Urinary bladder (tissue), 3 donors: ENCODE measurements around a stretch of chr11.

DNA sequence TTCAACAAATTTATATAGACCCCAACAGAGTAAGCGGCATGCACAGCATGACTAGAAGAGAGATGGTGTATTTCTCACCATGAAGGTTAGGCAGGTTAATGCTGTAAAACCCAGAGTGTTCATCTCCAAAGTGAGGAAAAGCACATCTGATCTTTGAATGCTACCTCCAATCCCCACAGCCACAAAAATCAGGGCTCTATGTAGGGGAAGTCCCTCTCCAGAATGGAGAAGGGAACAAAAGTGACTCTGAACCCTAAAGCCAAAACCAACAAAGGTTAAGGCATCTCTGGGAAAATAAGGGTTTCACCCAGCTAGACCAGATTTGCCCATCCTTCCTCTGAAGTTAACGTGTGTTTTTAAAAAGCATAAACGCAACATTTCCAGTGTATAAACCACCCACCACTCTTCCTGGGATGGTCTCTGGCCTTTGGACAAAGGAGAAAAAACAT is 128.1 kb downstream of the ETS1 start:
- PRO-cap = no peak
- RAMPAGE, long total RNA = no peak

DNA sequence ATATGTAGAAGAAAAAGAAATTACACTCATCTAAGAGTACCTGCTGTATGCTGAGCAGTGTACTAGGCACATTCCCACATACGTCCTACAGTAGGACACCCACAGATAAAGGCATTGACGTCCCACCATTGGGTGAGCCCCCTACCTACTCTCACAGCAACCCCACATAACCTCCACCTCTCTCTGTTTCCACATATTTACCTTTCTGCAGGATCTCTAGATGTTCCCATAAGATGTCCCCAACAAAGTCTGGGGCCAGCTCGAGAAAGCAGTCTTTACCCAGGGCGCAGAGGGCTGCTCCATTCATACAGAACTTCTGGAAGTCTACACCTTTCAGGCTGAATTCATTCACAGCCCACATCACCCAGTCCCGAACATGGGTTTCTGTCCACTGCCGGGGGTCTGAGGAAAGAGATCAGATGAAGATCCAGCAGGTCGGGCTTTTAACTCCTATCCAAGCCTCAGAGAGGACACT is 98.2 kb downstream of the ETS1 start:
- PRO-cap = no peak
- RAMPAGE, long total RNA = no peak

DNA sequence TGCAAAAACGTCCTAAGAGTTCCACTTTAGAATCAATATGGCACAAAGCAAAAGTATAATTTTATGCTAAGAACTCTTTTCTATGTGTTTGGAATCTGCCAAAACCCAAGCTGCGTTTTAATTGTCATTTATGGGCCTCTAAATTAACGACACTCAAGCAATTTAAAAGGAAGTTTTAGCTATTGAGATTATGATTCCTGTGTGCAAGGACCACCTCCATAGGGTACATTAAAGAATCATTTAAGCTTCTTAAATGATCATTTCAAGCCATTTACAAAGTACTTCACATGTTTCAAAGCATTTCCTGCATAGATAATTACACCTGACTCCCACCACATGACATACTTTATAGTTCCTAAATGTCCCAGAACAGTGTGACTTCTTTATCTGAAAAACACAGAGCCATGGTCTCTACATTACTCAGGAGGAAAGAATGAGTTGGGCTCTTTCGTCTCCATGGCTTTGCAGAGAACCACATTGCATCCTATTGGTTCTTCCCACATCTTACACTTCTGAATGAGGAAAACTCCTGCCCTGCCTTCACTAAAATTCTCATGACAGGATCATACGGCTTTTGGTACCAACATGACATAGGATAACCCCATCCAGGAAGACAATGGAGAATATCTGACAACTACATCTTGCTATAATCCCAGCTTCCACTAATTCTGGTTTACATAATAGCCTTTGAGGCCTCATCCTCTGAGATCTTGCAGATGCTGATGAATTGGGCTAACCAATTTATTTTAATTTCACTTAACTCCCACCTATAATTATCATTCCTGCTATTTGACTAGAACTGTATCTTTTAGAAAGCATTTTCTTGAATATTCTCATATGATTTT is 88.6 kb downstream of the ETS1 start:
- PRO-cap = no peak
- RAMPAGE, long total RNA = no peak

GRCh38 chr11:128505316-128506174 is 81.8 kb downstream of the ETS1 start:
- PRO-cap = no peak
- RAMPAGE, long total RNA = no peak

GRCh38 chr11:128677905-128678485 is 15.9 kb upstream of the FLI1 start:
- PRO-cap = no peak
- RAMPAGE, long total RNA = no peak

DNA sequence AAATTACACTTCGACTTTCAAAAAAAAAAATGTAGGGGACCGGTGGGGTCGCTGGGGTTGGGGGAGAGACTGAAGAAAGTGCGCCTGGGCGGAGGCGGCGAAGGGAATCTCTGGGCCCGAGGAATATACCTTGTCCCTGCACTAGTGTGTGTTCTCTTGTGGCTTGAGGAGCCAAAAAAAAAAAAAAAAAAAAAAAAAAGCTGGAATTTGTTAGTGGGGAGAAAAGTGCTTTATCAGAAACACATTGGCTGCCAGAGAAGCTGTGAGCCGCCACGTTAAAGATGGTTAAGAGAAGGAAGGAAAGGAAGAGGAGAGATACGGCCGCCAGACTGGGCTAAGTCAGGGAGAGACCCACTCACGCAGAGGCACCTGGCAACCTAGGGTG is 8.3 kb upstream of the FLI1 start:
- PRO-cap = no peak
- RAMPAGE, long total RNA = no peak

- PRO-cap = no peak
- RAMPAGE, long total RNA = no peak
Observed at GRCh38 chr11:128686695-128687207, 7.1 kb upstream of the FLI1 start.

GRCh38 chr11:128730706-128731473 is 37.0 kb downstream of the FLI1 start:
- PRO-cap = no peak
- RAMPAGE, long total RNA = no peak

DNA sequence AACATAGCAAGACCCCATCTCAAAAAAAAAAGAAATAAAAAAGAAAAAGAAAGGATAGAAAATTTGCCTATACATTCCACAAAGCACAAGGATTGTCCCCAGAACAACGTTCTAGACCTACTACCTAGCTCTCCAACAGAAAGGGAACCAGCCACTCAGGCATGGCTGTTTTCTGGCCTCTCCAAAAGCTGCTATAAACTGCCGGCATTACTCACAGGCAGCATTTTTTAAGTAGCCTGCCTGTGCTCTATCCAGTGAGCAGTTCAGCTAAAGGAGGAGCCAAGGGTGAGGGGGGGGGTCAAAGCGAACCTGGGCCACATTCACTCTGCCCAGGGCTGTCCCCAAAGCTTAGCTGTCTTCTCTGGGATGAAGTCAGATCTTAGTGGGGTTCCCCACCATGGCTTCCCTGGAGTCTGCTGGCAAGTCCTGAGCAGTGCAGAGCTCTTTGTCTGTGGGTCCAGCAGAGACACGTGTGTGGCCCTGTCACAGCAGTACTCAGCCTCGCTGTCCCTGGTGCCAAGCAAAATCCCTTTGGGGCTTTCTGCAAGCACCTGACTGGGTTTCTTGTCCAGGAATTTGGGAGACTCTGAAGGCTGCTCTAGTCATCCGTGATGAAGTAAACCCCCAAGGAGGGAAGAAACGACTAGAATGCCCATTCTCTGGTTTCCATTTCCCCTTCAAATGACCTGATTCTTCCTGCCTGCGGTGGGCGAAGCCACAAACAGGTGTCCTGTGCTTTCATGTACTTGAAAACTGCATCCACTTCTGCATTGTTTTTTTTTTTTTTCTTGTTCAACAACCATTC is 2.5 kb downstream of the KCNJ5 start:
- PRO-cap = no peak
- RAMPAGE, long total RNA = no peak

DNA sequence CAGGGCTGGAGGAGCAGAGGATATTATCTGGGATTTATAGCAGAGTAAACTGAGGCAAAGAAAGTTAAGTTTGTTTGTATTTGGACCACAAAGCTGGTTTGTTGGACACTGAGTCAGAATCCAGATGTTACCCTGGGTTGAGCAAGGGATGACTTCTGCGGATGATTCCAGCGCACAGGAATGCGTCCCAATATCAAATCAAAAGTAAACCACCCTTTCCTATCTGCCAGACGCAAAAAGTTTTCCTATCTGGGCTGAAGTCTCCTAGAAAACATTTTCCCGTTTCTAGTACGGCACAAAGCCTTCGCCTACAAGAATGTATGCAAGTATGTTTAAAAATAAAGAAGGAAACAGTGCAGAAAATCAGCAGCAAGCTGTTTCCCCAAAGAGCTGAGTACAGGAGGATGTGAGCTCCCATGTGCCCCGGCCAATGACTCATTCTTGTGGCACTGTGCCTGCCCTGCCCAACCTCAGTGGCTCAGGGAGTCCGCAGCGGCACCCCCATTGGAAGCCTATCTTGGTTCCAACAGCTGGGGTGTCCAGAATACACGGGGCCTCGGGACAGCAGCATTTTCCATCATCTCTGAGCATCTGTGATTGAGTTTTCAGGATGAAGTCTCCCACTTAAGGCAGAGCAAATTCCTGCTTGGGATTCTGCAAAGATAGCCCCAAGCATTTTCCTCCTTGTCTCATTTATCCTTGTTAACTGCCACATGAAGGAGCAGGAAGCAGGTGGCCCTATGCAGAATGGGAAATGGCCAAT is 17.3 kb downstream of the KCNJ5 start:
- PRO-cap = no peak
- RAMPAGE, long total RNA = no peak

- PRO-cap = no peak
- RAMPAGE, long total RNA = no peak
Observed at GRCh38 chr11:128909454-128910045, 18.4 kb downstream of the KCNJ5 start.

DNA sequence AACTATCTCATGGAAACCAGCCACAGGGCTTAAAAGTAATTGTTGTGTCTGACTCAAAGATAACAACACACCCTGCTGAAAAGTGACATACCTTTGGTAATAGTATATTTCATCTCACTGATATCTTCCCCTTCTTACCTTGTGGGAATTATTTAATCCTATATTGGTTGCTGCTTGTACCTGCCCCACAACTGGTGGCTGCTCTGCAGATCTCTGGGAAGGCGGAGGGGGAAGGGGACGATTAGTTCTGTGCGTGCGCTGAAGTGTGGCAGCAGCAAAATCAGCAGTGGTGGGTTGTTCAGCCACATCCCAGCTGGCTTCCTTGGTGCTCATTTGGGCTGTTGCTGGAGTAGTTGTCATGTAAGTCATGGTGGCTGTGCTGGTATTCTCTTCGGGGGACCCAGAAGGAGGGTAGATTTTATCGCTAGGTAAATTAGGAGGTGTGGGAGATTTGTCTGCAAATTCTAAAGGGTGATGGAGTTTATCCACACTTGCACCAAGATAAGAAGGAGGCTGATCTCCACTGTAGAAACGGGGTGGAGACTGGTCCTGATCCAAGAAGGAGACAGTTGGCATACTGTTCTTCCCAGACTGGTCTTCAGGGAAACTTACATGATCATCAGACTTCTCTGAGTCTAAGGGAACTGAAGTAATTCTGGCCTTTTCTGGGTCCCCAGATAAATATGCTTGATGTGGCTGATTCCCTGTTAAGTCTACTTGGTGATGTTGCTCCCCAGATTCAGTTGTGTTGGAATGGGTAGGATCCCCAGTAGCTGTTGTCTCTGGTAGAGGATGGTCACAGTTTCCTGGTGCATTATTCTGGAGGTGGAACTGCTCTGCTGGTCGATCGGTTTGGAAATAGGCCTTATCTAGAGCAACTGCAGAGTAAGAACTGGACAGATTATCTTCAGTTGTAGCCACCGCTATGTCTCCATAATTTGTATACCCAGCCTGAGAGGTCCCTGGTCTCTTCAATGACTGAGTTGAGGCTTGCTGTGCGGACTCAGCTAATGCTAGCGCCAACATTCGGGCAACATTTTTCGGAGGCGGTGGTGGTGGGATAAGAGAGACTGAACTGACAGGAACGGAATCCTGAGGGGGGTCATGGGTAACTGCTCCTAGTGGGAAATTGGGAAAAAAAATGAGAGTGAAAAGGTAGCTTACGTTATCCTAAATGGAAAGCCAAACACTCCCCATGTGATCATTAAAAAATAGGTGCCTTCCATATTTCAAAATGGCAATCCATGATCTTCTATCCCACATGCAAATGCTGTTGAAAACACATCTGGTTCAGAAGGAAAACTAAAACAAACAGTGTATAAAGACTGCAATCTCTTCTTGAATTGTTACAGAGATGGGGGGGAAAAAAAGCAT is 30.1 kb upstream of the TP53AIP1 start:
- PRO-cap = no peak
- RAMPAGE, long total RNA = no peak

DNA sequence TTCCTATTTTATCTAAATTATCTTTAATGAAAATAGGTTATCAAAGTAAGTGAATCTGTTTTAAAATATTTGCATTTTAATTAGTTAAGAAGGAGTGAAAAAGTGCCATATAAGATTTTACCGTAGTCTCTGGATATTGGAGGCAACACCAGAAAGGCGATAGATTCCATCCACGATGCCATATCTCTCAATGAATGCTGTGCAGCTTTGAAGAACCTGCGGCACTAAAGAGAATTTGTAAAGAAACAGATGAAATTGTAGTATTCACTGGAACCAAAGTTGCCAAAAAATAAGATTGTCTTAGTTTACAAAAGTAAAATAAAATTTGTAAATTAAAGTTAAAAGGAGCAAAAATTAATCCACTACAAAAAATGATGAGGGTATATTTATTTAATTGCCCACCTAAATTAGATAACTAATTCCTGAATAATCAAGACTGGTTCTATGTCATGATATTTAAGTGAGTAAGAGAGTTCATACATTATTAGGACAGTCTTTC is 45.3 kb upstream of the TP53AIP1 start:
- PRO-cap = no peak
- RAMPAGE, long total RNA = no peak

DNA sequence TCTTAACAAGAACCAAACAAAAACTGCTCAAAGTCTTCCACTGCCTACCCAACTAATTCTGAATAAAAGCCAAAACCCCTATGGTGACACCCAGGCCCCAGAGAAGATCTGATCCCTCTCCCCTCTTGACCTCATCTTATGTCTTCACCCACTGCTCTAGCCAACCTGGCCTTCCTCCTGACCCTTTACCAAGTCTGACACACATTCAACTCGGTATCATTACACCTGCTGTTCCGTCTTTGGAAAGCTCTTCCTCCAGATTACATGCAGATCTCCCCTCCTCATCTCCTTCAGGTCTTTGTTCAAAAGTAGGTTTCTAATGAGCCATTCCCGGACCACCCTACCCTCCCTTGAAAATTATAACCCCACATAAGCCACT is 84.7 kb upstream of the TP53AIP1 start:
- PRO-cap = no peak
- RAMPAGE, long total RNA = no peak

DNA sequence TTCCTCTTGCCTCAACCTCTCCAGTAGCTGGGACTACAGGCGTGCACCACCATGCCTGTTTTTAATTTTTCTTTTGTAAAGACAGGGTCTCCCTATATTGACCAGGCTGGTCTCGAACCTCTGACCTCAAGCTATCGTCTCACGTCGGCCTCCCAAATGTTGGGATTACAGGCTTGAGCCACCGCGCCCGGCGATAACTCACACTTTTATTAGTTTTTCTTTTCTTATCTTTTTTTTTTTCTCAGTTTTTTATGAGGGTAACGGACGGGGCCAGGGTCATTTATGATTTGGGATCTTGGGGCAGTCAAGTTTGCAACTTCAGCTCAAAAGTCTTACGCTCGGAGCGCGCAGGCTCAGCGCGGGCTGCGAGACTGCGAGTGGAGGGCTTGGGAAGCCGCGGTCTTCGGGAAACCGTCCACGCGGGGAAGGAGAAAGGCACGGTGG is 747 bp upstream of the BARX2 start:
- PRO-cap = no peak
- RAMPAGE, long total RNA = no peak

DNA sequence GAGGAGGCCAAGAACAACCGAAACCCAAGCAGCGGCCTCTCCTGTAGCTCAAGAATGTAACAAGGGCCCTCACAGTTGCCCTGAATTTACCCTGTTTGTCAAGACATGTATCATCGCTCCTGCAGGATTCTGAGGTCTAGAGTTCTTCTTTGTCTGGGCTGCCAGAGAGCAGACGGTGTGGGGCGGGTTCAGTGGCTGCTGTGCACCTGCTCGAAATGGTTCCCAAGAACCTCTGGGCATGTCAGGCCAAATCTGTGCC is 83.5 kb downstream of the BARX2 start:
- PRO-cap = no peak
- RAMPAGE, long total RNA = no peak

DNA sequence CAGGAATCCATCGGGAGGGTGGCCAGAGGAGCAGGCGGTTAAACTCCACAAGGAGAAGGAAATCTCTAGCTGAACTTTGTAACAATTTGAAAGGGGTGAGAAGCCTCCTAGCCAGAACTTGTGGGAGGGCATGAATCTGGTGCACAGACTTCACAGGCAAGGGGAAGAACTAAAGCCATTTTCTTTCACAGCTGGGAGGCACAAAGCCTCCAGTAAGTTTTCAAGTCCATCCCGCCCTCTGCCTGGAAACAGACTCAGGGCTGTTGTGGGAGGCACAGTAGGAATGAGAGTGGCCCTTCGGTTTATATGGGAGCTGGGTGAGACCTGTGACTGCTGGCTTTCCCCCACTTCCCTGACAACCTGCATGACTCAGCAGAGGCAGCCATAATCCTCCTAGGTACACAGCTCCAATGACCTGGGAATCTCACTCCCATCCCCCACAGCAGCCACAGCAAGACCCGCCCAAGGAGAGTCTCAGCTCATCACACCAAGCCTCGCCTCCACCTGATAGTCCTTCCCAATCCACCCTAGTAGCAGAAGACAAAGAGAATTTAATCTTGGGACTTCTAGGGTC is 12.2 kb upstream of the TMEM45B start:
- PRO-cap = no peak
- RAMPAGE, long total RNA = no peak

DNA sequence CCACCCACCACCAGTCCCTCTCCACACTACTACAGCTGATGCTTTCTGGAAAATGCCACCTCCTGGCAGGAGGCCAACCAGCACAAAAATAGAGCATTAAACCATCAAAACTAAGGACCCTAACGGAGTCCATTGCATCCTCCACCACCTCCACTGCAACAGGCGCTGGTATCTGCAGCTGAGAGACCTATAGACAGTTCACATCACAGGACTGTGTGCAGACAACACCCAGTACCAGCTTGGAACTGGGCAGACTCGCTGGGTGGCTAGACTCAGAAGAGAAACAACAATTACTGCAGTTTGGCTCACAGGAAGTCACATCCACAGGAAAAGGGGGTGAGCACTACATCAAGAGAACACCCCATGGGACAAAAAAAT is 11.7 kb upstream of the TMEM45B start:
- PRO-cap = no peak
- RAMPAGE, long total RNA = no peak

DNA sequence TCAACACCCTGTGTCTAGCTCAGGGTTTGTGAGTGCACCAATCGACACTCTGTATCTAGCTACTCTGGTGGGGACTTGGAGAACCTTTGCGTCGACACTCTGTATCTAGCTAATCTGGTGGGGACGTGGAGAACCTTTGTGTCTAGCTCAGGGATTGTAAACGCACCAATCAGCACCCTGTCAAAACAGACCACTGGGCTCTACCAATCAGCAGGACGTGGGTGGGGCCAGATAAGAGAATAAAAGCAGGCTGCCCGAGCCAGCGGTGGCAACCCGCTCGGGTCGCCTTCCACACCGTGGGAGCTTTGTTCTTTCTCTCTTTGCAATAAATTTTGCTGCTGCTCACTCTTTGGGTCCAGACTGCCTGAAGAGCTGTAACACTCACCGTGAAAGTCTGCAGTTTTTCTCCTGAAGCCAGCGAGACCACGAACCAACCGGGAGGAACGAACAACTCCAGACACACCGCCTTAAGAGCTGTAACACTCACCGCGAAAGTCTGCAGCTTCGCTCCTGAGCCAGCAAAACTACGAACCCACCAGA is 19.6 kb upstream of the PRDM10 start:
- PRO-cap = no peak
- RAMPAGE, long total RNA = no peak

- PRO-cap = bidirectional peak, plus-strand start at chr11:130042297, minus-strand start at chr11:130042136
- RAMPAGE, long total RNA = no peak
Observed at GRCh38 chr11:130042044-130042580, 27.6 kb upstream of the APLP2 start.